Right common carotid artery plus branches (tissue), 1 donor: ENCODE data around the gene PRSS58.

GRCh38 chr7:139600058-139600681 is 76.7 kb downstream of the CLEC2L start:
- PRO-cap, result no peak

DNA sequence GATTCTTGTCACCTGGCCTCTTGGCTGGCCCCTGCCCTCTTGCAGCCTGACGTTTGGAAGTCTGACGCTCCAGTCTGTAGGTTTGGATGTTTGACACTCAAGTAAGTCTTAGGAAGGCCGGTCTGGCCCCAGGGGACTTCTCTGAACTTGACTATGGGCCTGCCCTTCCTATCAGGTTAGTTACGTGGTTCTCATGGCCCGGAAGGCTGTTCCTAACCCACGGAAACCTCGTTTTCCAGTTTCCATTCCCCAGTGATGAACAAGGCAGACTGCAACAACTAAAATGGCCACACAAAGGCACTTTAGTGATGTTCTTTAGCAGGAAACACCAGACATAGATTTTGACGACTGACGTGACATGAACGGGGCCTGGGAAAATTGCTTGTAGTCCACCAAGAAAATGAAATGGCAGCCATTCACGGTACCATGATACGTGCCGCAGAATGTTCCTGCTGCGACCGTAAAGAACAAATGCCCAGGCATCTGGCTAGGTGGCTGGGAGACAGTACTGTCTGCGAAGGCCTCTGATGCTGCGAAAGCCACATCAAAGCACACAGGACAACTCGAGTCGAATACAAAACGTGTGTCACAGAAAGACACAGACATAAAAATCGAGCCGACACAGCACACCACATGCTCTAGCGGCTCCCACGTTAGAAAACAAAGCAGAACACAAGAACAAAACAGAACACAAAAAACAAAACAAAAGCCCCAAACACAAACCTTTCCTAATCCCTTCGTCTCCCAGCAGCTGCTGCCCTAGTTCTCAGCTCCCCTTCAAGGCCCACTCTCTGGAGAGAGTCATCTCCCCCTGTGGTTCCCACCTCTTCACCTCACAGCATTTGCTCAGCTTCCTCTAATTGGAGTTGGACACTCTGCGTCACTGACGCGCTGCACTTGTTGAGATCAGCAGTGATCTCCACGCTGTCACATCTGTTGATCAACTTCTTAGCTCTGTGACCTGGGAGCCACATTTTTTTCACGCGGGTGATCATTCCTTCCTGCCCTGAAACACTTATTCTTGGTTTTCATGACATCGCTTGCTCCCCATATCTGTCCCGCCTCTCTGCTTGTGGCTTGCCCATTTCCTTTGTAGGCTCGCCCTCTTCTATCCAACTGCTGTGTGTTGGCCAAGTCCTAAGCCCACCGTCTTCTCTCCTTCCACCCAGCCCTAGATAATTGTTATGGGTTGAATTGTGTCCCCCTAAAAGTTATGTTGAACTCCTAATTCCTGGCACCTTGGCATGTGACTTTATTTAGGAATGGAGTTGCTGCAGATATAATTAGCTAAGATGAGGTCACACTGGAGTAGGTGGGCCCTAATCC is 112.2 kb downstream of the CLEC2L start:
- PRO-cap, result no peak

- PRO-cap, result unidirectional peak, plus-strand start at chr7:139721016
These were observed 57.4 kb downstream of the HIPK2 start for GRCh38 chr7:139719922-139721235.

GRCh38 chr7:139725828-139727054 is 51.6 kb downstream of the HIPK2 start:
- PRO-cap, result no peak

DNA sequence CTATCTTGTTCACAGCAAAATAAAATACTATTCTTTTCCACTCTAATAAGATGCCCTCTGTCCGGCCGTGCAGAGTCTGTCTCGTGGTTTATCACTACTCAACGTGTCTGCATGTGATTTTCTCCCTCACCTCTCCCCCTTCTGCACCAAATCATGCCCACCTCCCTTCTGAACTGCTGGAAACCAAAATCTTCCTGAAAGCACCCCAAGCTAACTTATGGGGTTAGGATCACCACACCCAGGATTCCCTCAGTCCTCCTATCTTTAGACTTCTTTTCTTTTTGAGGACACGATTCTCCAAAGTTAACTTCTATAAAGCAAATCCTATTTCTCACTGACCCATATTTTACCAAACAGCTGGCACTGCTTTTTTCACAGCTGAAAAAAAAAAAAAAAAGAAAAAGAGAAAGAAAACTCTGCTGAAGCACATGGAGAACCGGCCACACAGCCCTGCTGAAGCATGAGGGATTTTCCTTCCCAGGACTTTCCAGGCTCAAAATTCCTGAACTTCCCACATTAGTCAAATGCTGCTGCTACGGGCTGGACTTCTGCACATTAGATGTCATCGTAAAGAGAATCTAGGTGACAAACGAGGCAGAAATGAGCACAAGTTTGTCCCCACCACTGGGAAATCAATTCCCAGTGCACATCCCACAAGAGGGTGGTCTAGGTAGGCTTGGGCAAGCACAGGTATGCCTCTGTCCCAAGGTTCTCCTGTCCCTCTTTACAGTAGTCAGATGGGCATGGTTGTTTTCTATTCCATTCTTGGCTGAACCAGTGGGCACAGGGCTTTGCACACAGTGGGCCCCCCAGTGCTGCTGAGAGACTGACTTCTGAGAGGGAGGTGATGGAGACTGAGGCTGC is 25.2 kb downstream of the HIPK2 start:
- PRO-cap, result no peak

GRCh38 chr7:139762889-139763293 is 14.9 kb downstream of the HIPK2 start:
- PRO-cap, result no peak

DNA sequence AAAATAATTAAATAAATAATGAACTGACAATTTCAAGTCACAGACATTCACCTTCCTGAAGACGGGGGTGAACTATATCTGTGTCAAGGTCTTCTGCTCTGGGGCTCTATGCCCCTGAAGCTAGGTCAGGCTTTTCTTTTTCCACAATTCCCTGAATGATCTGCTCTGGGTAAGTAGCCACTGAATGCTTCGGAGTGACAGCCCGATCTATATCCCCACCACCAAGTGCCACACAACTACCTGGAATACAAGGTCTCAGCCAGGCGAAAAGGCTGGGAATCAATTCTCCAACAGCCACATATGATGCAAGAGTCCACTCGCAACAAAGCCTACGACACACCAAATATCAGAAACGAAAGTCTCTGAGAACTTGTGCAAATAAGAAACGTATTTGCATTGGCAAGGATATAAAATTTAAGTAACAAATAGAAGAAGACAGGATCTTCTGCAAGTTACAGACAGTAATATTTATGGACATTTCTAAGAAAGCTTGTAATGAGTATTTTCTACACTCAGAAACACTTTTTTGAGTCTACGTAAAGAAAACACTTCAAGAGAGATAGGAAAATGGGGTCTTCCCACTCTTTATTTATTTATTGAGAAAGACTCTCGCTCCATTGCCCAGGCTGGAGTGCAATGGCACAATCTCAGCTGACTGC is 5.7 kb downstream of the HIPK2 start:
- PRO-cap, result no peak

DNA sequence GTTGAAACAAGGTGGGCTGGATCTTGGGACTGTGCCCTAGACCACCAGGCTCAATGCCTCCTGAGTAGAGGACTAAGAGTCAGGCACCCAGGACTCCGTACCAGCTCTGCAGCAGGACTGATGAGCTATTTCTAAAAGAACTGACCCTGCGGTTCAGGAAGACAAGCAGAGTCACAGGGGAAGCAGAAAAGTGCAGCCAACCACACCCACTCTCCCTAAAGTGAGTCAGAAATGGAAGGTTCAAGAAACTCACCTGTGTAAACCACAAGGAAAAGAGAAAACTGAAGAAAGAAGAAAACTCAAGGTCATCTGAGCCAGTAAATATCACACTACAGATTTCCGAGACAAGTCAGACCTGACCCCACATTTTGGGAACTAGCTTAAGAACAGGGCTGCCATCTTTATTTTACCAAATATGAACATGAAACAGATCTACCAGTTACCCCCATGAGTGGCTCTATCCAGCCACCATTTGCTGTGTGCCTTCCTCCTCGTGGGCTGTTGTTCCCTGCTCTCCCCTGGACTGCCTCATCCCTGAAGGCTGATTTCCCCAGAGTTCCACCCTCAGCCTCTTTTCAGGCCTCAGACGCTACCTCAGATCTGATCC is 2.4 kb downstream of the PARP12 start:
- PRO-cap, result no peak

GRCh38 chr7:140061786-140062448 is 834 bp downstream of the PARP12 start:
- PRO-cap, result unidirectional peak, plus-strand start at chr7:140062246

GRCh38 chr7:140165503-140165985 is 11.2 kb downstream of the KDM7A start:
- PRO-cap, result no peak

- PRO-cap, result unidirectional peak, minus-strand start at chr7:140327307; bidirectional peak, plus-strand start at chr7:140327445, minus-strand start at chr7:140327307
These were observed 71.2 kb downstream of the SLC37A3 start for GRCh38 chr7:140327009-140327727.

DNA sequence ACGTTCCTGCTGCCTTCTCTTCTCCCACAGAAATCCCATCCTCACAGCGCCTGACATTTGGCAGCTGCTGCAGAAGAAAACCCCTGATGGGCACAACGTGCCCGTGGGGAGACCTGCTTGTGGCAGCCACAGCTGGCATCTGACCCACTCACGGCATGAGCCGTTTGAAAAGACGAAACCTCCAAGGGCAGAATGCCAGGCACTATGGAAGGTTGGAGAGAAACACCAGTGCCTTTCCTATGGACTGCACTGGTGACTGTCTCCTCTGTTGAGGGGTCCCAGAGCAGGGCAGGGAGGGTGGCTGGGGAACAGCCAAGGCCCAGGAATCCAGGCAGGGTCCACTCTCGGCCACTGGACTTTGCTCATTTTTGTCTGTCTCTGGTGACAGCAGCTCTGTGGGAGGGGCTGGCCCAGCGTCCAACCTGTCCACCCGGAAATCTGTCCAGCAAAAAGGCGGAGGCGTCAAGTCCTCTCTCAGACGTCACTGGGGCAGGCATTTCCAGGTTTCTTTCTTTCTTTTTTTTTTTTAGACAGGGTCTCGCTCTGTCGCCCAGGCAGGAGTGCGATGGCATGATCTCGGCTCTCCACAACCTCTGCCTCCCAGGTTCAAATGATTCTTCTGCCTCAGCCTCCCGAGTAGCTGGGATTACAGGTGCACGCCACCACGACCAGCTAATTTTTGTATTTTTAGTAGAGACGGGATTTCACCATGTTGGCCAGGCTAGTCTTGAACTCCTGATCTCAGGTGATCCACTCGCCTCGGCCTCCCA is 61.1 kb upstream of the MKRN1 start:
- PRO-cap, result no peak

DNA sequence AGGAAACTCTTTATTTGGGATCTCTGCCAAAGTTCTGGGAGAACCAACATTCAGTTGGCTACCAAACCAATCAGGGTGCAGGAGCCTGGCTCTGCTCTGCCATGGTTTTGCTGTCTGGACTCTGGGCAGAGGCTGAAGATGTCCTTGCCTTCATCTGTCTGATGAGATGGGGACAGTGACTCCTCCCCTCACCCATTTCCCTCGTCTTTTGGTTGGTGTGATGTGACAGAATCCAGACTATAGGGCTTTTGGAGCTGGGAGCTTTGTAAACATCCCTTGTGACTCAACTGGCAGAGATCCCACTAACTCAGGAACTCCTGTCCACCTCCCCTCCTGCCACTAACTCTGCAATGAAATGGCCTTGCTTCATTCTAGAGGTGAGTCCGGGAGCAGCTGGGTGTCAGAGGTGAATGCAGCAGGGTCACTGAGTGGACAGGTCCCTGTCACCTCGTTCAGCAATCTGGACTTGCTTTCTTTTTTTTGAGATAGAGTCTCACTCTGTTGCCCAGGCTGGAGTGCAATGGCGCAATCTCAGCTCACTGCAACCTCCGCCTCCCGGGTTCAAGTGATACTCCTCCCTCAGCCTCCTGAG is 73.0 kb downstream of the DENND2A start:
- PRO-cap, result no peak

DNA sequence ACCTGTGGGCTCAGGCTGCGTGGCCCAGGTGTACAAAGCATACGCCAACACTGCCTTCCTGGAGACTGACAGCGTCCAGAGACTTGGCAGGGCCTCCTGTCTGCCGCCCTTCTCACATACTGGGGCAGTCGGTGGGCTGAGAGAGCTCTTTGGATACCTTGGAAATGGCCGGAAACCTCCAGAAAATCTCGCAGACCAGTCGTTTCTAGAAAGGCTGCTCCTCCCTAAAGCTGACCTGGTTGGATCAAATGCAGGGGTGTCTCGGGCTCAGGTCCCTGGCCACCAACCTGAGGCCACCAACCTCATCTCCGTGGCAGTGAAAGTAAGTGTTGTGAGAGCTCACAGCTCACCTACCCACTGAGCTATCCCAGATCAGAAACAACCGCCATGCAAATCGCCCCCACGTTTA is 1.2 kb downstream of the ADCK2 start:
- PRO-cap, result no peak

DNA sequence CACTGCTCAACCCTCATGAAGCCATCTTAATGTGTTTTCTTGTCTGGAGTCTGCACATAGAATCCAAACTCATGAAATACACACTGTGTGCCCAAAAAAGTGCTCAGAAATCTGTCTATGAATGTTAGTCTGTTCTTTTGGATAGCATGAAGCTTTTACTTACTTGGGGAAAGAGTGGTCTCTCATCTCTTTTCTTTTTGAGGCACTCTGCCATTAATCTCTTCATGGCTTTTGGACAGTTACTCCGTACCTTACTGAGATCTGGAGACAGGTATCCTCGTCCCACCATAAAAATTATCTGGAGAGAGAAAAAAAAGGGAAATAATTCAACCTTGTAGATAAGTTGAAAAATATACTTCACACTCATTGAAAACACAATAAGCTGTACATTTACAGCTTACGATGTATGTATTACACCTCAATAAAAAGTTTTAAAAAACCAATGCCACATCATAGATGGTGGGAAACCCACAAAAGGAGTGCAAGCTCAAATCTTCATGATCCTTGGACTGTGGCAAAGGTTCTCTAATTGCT is 43.2 kb downstream of the NDUFB2 start:
- PRO-cap, result no peak

DNA sequence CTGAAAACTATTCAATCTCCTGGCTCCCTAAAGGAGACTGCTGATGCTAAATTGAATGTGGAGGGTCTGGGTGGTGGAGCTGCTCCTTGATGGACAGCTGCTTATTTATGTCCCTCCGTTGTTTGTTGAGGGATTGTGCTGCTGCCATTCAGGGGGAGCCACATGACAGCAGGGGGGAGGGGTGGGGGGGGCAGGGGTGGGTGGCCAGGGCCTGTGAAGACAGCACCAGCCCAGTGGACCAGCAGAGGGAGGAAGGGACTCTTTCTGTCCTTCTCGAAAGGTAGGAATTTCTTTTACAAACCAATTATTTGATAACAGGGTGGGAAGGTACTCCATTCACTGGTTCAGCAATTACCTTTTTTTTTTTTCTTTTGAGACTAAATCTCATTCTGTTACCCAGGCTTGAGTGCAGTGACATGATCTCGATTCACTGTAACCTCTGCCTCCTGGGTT is 184.3 kb upstream of the AGK start:
- PRO-cap, result no peak

DNA sequence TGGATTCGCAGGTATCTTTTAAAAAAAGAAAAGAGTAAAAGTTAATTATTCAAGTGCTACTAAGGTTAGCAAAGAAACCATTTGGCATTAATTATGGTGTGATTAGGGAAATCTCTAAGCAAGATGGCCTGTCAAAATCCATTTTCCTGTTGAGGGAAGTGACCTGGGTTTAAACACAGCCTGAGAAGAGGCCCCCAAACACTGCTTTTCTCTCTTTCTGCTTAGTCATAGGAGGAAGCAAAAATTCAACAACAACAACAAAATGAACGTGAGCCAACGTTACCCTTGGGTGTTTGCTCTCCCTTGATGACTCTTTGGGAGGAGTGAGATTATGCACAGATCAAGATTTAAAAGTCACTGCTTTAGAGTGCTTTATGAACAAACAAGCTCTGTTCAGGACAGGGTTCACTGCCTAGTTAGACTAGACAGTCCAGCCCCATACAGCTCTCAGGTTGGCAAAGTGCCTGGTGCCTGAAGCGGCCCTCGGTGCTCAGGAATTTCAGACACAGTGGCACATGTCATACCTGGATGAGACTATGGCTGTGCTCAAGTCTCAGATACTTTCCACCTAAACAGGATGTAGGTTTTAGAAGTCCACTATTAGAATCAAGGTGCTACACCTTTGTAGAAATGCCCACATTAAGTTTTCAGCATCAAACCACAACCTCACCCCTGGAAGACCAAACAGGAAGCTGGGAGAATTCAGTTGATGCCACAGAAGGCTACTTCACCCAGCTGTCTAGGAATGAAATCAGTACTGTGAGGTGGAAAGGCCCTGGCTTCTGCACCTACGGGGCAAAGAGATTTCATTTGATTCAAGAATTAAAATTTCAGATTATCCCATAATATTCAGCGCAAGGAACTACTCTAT is 38.8 kb downstream of the DENND11 start:
- PRO-cap, result no peak

DNA sequence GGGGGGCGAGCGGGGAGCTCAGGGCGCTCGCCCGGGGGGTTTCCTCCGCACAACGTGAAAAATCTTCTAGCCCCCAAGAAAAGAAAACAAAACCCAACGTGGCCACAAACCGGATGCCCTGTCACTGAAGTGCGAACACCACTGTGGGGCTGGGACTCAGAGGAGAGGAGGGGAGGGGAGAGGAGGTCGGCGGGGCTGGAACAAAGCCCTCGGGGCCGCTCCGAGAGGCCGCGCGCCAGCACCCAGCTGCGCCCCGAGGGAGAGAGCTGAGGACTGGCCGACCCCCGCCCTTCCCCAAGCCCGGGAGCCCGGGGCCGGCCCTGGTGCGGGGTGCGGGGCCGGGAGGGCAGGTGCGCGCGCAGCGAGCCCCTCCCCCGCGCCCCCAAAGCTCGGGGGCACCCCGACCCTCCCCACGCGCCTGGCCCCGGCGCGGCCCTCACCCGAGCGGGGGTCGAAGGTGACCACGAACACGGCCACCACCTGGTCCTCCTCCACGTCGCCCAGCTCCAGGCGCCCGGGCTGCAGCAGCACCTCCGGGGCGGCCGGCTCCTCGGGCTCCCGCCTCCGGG is 436 bp downstream of the DENND11 start:
- PRO-cap, result no peak

DNA sequence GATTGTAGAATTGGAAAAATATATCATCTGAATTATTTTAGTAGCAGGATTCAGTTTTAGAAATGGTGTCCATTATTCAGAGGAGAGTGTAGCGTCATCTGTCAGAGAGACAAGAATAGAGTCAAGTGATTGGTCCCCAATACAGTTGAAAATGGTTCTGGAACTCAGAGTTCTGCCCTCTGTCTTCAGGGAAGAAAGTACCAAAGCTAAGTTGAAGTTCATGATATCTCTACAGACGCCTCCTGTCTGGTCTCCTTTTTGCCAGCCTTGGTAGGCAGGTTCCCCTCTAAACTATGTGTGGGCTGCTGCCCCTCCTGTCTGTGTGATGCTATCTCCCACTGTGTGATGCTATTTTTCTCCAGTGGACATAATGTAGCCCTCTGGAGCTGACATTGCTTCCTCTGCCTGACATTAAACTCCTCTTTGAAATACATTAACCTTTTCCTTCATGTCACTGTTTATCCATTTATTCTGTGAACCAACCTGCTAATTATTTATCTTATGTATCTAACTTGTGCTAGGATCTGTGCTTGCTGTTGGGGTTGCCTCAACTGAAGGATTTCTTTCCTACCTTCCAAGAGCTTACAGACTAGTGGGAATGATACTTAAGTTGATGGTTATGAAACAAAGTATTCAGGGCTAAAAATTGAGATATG is at the start of gene PRSS58:
Gene PRSS58, minus strand, starts transcription at position 269 of the 656 bp plus-strand sequence.
- PRO-cap, result no peak

- PRO-cap, result no peak
These were observed 126.7 kb upstream of the PRSS58 start for GRCh38 chr7:142384228-142385218.